Hematopoietic multipotent progenitor cell (in vitro differentiated cells): ENCODE measurements around the genes TSSK2 and CLTCL1.

GRCh38 chr22:19131089-19131370 lies at the start of gene TSSK2:
Gene TSSK2, plus strand, starts transcription at chr22:19131308.
- CAGE, long polyA plus RNA = no peak

DNA sequence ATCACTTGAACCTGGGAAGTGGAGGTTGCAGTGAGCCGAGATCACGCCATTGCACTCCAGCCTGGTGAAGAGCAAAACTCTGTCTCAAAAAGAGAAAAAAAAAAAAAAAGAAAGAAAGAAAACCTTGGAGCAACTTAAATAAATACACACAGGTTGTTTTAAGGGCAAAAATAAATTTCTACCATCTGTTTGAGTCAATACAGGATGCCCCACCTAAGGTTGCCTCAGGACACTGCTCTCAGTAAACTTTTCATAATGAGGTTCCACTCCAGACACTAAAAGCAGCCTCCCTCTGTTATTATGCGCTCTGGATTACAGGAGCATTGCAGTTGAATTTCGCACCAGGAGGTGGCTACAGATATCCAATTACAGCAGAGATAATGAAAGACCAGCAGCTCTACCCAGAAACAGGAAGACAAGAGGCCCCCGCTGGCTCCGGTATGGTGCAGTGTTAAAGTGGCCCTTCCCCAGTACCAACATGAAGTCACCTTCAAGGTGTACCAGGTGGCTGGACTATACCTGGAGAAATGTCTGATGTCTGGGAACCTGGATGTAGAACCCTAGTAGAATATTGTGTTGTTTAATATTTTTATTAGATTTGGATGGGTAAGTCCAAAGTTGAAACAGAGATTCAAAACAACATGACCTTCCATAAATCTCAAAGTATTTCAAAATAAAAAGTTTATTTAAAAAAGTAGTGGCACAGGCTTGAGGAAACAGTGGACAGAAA lies 39.4 kb upstream of the SLC25A1 start:
- CAGE, long polyA plus RNA = no peak

DNA sequence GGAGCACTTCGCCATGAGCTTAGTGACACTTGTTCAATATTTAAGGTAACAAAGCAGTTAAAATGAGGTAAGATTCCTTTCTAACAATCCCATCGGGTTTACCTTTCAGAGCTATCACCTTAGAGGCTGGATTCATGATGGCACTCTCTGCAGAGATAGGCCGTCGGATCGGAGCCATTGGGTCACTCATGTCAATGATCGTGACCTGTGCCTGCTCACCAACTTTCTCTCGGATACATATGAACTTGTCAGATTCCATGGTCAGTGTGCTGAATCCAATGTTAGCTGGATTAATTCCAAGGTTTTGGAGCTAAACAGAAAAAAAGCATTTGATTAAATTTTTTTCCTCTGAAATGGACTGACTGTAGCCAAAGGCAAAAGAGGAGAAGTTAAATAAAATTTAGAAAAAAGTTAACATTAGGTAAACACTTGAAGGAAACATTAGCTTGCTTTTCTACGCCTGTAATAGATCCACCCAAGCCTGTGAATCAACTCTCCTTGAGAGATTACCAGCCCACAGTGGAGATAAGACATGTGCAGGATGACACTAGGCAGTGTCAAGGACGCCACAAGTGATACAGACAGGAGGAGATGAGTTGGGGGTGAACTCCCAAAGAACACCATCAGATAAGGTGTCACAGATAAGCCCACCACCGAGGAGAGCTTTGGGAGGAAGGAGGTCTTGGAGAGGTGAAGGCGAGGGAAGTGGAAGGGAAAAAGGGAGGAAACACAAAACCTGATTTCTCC lies 15.8 kb downstream of the CLTCL1 start:
- CAGE, long polyA plus RNA = no peak

- CAGE, long polyA plus RNA = no peak
These were observed at the start of gene CLTCL1 for GRCh38 chr22:19291567-19291847. Gene CLTCL1, minus strand, starts transcription at chr22:19291719.

DNA sequence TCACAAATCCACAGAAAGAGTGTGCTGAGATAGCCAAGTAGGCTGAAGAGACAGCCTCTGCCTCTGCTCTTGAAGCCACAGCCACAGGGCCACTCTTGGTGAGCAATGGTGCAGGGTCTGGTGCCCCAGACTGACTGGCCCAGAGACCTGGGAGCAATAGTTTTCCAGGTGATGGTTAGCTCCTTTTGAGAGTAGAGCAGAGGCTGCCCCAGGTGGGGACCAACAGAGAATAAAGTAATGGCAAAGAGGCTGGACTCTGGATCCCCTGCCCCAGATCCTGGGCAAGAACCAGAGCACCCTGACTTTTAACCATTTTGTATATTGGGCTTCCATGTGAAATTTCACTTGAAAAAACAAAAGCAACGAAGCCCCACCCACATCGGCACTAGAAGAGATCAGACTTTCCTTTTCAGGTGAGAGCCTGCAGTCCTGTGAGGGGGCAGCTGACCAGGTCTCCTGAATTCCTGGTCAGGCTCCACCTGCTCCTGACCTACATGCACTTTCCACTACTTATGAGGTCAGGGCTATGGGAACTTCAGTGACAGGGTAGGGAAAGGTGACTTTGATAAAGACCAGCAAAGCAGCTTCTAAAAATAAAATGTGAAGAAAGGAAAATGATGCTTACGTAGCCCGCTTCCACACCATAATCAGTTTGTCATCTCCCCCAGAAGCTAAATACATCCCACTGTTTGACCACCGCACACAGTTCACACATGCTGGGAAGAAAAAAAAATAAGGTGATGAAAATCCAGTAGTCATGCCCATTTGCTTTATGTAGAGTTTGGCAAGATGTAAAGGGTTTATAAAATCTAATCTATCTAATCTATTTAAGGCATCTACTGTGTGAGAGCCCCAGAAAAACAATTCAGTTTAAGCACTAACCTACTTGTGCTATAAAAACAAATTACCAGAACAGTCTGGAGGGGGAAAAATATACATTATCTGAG lies 24.7 kb downstream of the HIRA start:
- CAGE, long polyA plus RNA = no peak

- CAGE, long polyA plus RNA = no peak
These were observed 1.1 kb upstream of the CLDN5 start for GRCh38 chr22:19525115-19525902.

DNA sequence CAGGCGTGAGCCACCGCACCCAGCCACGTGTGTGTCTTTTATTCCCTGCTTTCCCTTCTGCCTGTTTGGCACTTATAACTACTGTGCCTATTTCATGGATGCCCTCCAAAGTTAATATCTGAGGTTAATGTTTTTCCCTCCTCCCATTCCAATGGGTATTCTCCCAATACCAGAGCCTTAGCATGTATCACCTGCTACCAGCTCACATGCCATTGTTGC lies 19.5 kb upstream of the CLDN5 start:
- CAGE, long polyA plus RNA = no peak

- CAGE, long polyA plus RNA = no peak
These were observed 47.9 kb upstream of the CLDN5 start for GRCh38 chr22:19572196-19572482.

- CAGE, long polyA plus RNA = no peak
These were observed 73.3 kb upstream of the CLDN5 start for GRCh38 chr22:19597320-19598066.

DNA sequence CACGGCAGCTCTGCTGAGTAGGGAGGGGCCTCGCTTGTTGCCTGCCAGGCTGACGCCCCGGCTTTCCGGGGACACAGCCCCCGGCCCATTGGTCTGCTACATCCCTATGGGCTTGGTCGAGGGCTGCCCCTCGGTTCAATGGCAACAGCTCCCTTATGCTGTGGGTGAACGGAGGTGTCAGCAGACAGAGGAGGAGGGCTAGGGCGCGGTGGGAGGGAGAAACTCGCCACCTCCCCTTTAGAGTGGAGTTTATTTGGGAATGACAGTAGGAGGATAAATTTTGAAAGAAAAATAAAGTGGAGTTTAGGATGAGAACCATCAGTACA lies 37.8 kb upstream of the GNB1L start:
- CAGE, long polyA plus RNA = no peak

GRCh38 chr22:19942347-19943508 lies 1.1 kb upstream of the TXNRD2 start:
- CAGE, long polyA plus RNA = no peak

DNA sequence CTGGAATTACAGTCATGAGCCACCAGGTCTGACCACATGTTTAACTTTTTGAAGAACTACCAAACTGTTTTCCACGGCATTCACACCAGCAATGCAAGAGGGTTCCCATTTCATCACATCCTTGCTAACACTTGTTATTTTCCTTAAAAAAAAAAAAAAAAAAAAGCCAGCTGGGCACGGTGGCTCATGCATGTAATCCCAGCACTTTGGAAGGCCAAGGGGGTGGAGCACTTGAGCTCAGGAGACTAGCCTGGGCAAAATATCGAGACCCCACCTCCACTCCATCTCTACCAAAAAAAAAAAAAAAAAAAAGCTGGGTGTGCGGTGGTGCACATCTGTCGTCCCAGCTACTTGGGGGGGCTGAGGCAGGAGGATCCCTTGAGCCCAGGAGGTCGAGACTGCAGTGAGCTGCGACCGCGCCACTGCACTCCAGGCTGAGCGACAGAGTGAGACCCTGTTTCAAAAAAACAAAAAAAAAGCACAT lies 16.9 kb upstream of the TXNRD2 start:
- CAGE, long polyA plus RNA = no peak

GRCh38 chr22:19966892-19967731 lies 25.5 kb upstream of the TXNRD2 start:
- CAGE, long polyA plus RNA = no peak

- CAGE, long polyA plus RNA = no peak
These were observed 27.8 kb upstream of the TXNRD2 start for GRCh38 chr22:19969065-19970258.

GRCh38 chr22:20017896-20018111 lies 1.2 kb upstream of the ARVCF start:
- CAGE, long polyA plus RNA = no peak

DNA sequence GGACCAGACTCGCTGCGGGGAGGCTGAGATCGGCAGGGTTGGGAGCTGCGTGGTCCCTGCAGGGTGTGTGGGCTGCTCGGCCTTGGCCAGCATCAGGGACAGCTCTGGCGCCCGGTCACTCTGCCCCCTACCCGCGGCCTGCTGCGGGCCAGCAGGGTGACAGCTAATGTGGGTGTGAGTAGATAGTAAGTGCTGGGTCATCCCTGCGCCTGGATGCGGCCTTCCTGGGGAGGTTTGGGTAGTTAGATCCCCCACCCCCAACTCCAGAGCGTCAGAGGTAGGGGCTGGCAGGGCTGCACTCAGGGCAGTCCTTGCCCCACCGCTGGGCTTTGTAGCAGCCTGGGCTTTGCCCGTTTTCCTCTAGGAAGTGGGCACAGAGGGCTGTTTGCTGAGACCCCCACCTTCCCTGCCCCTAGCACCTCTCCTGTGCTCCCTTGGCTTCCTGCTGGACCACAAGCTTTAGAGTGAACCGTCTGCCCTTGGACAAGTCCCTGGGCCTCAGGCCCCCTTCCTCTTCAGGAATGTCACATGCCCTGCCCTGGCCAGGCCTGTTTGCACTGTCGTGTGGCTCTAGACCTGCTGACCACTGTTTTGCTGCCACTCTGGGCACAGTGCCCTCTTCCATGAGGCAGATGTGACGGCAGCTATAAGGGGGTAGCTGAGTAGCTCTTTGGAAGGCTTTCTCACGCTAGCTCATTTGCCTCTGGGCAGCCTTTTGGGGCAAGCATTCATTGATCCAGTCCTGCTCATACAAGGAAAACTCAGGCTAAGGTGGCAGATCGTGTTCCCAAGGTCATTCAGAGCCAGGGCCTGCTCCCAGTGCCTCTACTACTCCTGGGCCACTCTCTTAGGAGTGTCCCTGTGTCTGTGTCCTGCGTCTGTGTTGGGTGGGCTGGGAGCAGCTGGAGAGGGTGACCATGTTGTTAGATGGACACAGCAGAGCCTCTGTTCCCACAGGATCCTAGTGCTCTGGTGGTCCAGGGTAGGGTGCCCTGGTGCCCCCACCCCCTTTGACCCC lies 831 bp downstream of the TANGO2 start:
- CAGE, long polyA plus RNA = no peak

- CAGE, long polyA plus RNA = no peak
These were observed 4.8 kb upstream of the RANBP1 start for GRCh38 chr22:20110742-20111848.

- CAGE, long polyA plus RNA = no peak
These were observed 4.7 kb upstream of the ZDHHC8 start for GRCh38 chr22:20126635-20127669.

- CAGE, long polyA plus RNA = no peak
These were observed 9.2 kb upstream of the CCDC188 start for GRCh38 chr22:20159911-20160627.

DNA sequence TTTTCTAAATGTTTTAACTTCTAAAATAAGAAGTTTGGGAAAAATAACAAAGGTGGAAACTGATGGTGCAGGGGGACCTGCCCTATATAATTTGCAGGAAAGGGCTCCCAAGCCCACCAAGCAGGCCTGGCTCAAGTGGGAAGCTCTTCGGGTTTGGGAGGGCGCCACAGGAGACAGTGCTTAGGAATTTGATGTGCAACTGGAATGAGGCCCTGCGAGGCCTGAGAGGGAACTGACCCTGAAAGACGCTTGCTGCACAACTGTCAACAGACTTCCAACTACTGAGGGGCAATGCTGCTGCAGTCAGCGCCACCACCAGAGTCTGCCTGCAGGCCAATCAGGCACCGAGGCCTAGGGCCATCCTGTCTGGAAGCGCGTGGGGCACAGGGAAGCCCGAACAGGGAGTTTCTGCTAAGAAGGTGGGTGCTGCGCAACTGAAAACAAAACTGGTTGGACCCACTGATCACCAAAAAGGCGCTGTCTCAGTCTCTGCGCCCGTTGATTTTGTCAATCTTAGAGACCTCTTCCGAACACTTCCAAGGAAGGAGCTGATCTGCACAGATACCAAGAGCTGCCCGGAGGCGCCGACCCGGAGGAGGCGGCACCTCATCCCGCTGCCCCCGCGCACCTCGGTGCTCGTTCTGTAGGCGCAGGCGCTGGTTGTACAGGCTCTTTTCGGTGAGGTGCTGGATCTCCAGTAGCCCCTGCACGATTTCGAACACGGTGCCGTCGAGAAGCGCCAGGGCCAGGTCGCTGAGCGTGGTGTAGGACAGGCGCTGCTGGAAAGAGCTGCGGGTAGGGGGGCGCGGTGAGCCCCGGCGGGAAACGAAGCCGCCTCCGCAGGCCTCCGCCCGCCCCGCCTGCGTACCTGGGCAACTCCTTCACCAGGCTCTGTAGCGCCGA lies 598 bp downstream of the DGCR6L start:
- CAGE, long polyA plus RNA = no peak